Cardiac ventricle fibroblast (primary cell): ENCODE measurements around a stretch of chr14.

GRCh38 chr14:68449359-68449963 lies 343.4 kb downstream of the ZFP36L1 start:
- RAMPAGE, long total RNA, result no peak

GRCh38 chr14:68458876-68459620 lies 333.8 kb downstream of the ZFP36L1 start:
- RAMPAGE, long total RNA, result no peak

GRCh38 chr14:68482208-68482407 lies 310.8 kb downstream of the ZFP36L1 start:
- RAMPAGE, long total RNA, result no peak

DNA sequence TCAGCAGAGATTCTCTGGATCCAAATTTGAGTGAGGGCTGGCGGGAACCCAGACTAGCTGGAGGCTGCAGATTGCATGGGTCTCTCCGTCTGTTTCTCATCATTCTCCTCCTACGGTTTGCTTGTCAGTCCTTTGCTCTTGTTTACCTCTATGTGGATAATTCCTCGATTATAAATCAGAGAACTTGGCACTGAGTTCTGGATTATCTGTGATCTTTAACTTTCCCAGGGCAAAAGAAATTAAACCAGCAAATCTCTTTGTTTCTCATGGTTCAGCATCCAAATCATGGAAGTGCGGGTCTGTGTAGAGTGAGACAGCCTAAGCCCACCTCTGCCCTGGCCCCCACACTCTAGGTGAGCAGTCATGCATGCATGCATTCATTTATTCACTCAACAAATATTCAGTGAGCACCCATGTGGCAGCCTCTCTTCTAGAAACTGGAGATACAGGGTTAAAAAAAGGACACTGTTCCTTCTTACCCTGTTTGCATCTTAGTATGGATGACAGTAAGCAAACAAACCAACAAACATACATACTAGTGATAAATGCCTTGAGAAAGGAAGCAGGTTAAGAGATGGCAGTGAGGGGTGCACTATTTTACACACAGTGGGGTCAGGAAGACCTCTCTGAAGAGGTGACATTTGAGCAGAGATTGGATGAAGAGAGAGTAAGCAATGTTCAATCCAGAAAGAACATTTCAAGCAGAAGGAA lies 280.5 kb downstream of the ZFP36L1 start:
- RAMPAGE, long total RNA, result no peak

- RAMPAGE, long total RNA, result no peak
Observed at GRCh38 chr14:68577709-68578277, 215.1 kb downstream of the ZFP36L1 start.

DNA sequence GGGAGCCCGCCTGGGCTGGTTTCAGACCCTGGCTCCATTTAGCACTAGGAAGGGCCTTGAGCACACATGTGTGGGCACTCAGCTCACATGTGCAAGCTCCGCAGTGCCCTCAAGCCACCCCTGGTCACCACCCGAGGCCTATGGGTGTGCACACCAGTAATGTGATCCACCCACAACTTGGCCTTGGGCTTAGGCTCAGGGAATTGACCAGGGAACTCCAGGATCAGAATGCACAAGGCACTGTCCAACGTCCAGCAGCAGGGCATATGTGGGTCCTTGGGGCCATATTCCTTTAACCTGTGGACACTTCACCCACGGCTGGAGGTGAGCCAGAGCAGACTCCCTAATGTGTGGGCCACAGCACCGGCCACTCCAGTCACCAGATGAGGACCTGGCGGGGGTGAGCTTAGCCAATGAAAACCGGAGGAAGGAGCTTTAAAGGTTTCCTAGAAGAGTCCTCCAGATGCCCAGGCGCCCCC lies 209.2 kb downstream of the ZFP36L1 start:
- RAMPAGE, long total RNA, result no peak

DNA sequence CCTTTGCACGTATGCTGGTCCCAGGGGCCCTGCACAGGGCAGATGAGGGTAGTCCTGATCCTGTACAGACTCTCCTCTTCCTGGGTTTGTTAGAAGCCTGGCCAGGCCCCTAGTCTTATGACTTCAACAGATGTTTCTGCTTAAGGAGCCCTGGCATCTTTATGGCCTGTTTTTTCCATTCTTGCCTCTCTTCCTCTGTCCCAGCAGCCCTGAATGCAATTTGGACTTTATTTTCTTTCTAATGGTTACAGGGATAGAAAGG lies 203.4 kb downstream of the ZFP36L1 start:
- RAMPAGE, long total RNA, result no peak

GRCh38 chr14:68596550-68597337 lies 196.1 kb downstream of the ZFP36L1 start:
- RAMPAGE, long total RNA, result no peak

DNA sequence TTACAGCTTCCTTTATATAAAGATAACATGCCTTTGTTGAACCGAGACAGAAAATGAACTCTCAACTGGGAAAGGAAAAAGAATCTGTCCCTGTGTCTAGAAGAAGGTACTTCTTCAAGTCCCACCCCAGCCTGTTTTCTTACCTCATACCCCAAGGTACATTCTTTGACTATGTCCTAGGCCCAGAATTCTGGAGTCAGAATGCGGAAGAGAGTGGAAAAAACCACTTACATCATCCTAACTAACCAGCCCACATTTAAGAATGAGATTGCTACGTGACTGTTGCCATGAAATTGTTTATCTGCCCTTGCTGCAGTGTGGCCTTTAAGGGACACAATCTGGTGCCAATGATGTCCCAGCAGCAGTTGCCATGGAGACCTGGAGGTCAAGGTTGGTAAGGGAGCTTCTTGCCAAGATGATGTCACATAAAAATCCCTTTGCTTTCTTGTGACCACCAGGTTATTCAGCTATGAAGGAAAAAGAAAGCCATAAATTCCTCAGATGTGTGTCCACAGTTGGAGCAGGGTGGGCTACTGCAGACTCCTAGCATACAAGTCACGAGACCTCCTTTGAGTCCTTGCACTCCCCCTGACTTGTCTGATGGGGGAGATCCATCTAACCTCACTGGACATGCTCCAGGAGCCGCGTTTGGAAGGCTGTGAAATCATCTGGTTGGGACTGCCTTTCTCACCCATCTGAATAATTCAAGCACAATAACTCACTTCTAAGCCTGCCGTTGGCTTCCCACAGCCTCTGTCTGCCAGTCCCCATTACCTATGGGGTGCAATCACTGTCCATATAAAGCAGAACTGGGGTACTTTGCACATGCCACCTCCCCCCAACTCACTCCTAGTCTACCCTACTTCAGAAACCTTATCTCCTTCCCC lies 165.7 kb downstream of the ZFP36L1 start:
- RAMPAGE, long total RNA, result no peak

DNA sequence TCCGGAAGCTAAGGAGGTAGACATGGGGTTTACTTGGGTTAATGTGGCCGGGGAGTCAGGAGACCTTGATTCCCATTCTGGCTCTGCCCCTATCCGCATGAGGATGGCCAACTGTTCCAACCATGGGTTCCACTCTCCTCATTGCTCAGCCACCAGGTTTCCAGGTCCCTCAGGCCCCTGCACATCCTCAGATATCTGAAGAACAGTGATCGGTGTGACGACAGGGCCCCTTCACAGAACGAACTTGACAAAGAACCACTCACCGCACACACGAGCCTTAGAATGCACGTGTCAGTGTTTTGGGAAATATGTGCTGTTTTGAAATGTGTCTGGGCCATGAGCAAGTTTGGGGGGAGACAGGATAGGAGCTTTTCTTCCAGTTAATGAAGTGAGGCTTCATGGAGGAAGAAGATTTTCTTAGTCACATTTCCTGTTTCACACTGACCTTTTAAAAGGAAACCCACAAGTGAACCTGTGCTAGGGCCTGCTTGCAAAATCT lies 58.7 kb downstream of the ZFP36L1 start:
- RAMPAGE, long total RNA, result no peak

- RAMPAGE, long total RNA, result no peak
Observed at GRCh38 chr14:68784293-68784953, 8.4 kb downstream of the ZFP36L1 start.

- RAMPAGE, long total RNA, result no peak
Observed at GRCh38 chr14:68790032-68790545, 2.8 kb downstream of the ZFP36L1 start.

- RAMPAGE, long total RNA, result no peak
Observed at GRCh38 chr14:68790546-68791484, 2.1 kb downstream of the ZFP36L1 start.

- RAMPAGE, long total RNA, result no peak
Observed at GRCh38 chr14:68821429-68821768, 28.5 kb upstream of the ZFP36L1 start.

- RAMPAGE, long total RNA, result no peak
Observed at GRCh38 chr14:68888065-68888735, 90.9 kb downstream of the ACTN1 start.

DNA sequence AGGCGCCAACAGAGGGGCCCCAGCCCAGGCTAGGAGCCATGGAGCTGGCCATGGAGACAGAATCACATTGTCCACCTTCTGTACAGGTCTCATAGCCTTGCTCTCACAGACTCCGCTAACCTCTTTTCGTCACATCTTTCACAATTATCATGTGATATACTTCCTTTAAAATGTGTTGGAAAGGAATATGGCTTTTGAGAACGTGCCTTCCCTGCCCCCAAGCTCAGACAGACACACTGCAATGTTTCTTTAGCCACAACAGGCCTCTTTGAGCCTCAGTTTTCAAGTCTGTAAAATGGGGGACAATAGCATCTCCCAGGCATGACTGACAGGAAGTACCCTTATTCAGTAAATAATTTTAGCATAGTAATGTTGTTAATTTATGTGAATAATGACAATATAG lies 49.2 kb downstream of the ACTN1 start:
- RAMPAGE, long total RNA, result no peak

GRCh38 chr14:68955182-68956209 lies 23.6 kb downstream of the ACTN1 start:
- RAMPAGE, long total RNA, result no peak

DNA sequence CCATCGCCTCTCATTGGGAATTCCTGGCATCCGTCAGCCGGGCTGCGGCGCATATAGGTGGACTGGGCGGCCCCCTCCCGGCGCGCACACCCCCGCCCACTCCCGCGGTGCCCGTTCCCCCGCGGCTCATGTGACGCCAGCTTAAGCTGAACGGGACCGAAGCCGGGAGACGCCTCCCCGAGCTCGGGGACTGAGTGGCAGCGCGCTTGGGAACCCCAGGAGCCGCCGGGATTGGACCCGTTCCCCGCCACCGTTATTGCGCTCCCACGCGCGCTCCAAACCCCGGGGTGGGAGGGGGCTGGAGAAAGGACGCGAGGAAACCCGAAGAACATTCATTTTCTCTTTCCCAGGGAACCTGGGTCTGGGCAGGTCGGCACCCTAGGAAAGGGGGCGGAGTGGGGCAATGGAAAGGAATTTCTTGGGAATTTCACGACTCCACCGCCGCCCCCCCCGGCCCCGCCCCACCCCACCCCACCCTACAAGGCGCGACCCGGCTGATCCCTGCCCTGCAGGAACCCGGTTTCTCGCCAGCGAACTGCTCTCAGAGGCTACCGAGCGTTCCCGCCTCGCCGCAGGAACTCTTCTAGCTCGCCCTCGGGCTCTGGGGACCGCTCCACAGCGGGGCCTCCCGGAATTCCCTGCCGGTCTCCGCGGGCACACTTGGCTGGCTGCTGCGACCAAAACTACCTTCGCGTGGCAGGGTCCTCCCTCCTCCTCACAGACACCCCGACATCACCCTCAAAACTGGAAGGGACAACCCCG lies 495 bp upstream of the ACTN1 start:
- RAMPAGE, long total RNA, result no peak

DNA sequence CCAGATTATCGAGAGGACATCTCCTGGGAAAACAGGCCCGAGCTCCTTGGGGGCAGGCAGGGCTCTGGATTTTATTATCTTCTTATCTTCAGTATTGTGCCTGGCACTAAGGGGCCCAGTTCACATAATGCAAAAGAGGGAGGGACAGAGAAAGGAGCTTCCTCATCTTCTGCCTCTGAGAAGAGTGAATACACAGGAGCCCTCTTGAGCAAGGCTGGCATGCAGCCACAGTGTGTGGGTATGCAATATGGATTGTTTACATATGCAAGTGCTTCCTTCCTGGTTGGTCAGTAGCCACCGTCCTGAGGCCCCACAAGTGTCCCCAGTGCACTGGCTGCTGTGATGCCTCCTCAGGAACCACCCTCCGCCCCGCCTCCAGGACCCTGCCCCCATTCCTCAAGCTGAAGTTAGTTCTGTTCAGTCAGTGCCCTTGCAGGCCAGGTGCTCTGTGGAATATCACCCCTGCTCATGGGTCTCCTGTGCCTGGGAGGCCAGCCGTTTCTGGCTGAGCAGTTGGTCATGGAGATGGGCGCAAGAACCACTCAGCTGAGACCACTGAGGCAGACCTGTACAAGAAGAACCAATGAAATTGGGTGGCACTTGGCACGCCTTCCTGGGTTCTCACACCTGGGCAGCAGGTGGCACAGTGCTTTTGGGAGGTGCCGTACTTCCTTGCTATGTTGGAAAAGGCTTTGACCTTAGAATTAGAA lies 35.0 kb upstream of the ACTN1 start:
- RAMPAGE, long total RNA, result no peak

DNA sequence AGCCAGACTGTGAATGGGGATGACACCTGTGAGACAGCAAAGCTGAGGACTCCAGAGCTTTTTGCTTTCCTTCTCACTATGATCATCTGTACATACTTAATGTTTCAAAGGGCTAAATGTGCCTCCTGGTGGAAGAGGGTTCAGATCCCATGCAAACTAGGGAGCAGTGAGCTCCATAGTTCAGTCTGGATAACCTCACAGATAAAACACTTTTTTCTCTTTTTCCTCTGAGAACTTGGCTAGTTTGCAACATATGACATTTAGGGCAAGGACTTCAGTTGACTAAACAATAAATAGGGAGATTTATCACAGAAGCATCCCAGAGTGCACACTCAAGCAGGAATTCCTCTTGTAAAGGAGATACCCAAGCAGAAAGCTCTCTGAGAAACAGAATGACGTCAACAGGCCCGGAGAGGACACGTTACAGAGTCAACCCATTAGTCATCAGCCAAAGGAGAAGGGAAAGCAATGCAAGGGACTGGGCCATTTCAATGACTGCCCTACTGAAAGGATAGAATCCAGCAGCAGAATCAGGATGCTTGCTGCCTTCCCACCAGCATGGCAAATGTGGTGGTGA lies 80.7 kb upstream of the ACTN1 start:
- RAMPAGE, long total RNA, result no peak